Melanocyte of skin (primary cell): ENCODE data around the genes LHFPL4 and CIDEC.

- CAGE, long polyA plus RNA, 2 experiments, result no peak in any of the 2 experiments
Measured at GRCh38 chr3:7554363-7554776, 693.5 kb downstream of the GRM7 start.

DNA sequence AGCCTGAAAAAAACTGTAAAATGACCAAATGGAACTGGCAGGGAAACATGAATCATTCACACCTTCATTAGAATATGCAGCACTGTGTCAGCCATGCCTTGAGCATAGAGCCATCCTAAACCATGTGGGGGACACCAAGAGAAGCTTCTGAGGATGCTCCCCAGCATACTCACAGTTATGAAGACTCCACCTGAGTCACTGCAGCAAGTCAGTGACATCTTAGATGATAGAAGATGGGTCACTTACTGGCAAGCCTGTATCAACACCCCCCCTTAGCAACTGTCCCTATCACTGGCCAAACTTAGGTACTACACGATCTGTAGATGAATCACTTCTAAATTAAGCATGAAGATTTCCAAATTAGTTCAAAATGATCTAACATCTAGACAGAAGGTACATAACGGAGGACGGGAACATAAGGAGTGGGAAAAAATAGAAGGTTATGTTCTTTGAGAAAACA, 13.3 kb upstream of the LMCD1 start:
- CAGE, long polyA plus RNA, 2 experiments, result no peak in any of the 2 experiments

DNA sequence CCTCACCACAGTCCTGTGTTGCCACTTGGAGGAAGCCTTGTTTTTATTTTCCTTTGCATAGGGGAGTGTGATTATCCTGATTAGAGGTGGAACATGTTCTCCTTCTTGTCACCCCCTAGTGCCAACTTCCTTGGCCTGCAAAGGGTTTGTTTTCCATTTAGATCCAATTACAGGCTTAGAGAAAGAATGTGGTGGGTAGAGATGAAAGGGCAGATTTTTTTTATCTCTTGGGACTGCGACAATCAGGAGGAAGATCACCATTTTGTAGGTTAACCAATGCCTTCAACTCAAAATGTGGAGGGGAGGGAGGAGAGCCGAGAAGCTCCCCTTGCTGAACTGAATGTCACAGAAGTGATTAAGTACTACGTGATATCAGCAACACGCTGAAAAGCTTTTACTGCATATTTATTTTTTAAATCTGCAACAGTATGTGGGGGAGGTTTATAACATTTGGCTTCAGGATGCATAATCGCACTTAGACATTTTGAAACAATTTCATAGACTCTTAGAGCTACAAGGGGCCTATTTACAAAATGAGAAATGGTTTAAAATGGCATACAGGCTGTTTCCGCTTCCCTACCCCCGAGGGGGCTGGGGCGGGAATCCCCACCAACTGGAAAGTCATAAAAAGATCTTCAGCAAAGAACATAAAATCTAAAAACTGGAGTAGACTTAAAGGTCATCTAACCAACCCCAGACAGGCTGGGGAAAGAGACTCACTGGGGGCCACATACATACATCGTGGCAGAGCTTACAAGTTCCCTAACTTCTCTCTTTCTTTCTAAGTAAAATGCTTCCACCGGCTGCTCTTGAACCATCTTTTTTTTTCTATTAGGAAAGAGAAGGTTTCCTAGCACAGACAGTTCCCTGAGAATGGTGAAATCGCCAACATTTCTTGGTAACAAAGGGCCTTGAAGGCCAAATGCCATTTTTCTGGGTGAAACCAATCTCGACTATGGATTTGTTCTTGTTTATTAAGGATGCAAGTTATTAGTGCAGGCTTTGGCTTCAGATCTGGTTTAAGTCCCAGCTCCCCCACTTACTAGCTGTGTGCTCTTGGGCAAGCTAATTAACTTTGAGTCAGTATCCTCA, 2.6 kb downstream of the LMCD1 start:
- CAGE, long polyA plus RNA, 2 experiments, result no peak in any of the 2 experiments

DNA sequence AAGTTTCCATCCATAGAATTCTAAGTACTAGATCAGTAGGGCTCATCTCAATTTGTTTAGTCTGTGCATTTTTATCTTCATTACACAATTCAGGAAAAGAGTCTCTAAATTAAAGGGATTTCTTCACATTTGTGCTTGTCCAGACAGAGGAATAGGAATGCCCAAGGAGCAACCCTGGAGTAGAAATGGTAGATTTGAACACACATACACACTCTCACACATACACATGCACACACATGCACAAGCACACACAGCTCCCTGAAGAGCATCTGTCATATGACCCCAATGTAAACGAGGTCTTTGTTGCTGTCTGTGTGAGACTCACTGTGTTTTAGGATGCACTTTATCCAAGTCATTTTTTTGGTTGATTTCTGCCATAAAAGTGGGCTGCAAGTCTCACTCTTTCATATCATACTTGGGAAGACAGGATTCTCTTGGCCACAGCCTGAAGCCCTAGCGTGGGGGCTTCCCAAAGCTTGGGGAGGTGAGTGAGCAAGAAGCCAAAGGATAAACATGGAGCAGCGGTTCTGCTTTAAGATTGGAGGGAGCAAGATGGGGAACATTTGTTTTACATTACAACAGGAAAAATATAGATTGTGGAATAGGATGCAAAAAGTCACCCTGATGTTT, 21.6 kb downstream of the LMCD1 start:
- CAGE, long polyA plus RNA, 2 experiments, result no peak in any of the 2 experiments

DNA sequence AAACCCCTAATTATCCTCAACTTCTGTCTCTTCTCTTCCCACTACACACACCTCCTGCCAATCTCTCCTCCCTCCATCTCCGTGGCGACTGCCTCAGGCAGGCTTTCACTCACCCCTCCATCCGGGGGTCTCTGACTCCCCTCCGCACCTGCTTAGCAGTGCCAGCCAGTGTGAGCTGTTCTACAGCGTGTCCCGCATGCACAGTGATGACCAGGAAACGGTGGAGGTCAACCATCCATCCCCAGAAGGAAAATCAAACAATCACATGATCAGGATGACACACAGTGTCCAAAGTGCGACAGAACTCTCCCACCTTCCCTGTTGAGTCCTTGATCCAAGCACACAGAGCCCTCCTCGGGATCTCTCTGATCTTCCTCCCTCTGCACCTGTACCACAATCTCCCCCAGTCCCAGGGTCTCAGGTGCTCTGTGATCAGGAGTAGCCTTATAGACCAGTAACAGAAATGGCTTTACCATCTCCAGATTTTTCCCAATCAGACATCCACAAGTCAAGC, 7.3 kb upstream of the SSUH2 start:
- CAGE, long polyA plus RNA, 2 experiments, result no peak in any of the 2 experiments

DNA sequence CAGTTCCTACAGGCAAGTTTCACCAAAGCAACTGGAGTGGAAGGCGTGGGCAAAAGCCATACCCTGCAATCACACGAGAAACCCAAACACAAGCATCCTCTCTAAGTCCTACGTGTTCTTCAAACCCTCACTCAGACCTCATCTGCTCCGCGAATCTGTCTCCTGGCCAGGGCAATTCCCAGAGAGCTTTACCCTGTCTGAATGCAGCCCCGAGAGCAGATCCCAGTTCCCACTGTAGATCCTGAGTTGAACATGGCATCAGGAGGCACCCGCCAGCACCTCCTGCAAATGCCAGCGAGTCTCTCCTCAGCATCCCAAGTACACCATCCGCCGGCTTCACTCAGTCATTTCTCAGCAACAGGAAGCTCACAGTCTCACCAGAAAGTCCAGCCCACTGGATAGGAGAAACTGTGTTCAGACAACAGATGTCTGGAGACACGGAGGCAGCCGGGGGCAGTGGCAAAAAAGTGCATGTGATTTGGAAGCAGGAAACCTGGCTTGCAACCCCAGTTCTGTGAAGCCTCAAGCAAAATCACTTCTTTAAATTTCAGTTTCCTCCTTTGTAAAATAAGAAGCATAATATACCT, 68.8 kb downstream of the SRGAP3 start:
- CAGE, long polyA plus RNA, 2 experiments, result no peak in any of the 2 experiments

DNA sequence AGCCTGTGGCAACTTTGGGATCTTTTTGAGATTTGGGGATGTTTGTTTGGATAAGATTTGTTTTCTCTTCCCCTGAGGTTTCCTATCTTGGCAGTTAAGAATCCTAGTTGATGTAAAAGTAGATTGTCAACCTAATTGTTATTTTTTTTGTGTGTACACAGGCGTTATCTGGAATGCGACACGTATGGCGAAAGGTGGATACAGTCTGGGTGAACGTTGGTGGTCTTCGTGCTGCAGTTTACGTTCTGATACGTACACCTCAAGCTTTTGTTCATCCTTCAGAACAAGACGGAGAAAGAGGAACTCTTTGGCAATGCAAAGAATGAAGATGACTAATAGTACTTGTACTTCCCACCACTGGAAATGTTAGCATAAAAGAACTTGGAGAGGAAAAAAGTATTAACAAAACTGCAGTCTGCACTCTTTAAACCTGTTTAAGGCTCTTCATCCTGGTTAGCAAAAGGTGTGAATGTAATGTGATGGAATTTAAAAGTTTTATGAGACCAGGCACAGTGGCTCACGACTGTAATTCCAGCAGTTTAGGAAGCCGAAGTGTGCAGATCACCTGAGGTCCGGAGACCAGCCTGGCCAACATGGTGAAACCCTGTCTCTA, 12.9 kb upstream of the SETD5 start:
- CAGE, long polyA plus RNA, 2 experiments, result no peak in any of the 2 experiments

DNA sequence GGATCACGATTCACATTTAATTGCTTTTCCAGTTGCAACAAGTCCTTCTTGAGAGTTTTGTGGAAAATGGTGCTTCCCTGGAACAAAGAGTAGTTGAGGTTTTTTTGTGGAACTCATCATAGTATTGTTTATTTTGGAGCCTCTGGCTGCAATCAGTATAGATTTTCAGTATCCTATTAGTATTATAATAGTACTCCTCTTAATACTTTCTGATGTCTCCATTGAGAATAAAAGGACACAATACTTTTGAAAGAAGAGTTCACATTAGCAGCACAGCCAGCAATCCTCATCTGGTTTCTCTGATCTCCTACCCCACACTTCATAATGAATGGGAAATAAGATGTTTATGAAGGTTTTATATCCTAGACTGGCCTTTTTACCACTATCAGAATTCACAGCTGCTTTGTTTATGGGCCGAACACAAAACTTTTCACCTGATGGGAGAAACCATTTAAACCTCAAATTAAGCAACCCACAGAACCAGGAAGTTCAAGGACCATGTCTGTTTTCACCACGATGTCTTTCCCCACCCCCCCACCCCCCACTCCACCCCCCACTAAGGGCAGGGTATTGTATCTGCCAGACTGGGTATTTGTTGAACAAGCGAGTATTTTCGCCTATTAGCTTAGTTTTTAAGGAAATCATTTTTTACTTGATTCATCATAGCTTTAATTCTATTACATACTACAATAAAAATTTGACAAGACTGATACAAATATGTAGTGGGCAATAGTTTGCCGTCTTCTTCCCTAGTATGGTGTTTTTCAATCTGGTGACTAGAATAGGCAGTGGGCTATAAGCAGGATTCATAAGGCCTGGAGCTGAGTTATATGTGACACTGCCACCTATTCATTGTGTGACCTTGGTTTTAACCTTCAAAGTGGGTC, 11.3 kb upstream of the SETD5 start:
- CAGE, long polyA plus RNA, 2 experiments, result no peak in any of the 2 experiments

DNA sequence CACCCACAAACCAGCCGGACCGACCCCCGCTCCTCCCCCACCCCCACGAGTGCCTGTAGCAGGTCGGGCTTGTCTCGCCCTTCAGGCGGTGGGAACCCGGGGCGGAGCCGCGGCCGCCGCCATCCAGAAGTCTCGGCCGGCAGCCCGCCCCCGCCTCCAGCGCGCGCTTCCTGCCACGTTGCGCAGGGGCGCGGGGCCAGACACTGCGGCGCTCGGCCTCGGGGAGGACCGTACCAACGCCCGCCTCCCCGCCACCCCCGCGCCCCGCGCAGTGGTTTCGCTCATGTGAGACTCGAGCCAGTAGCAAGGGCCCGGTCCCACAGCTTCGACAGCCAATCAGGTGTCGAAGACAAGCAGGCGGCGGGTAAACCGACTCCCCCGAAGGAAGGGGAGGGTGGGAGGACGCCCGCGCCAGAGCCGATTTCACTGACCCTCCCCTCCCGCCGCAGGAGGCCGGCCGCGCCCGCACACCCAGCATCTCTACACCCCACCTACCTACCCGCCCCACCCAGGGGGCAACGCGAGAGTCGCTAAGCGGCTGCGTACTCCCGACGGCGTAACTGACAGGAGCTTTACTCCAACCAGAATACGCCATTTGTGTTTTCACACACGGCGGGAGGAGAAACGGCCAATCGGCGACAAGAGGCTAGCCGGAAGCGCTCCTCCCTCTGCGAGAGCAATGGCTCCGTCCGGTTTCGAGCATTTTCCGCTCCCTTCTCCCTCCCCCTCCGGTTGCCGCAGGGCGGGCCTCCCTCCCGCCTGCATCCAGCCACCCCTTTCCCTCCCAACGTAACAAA, 710 bp upstream of the SETD5 start:
- CAGE, long polyA plus RNA, 2 experiments, result no peak in any of the 2 experiments

- CAGE, long polyA plus RNA, 2 experiments, result no peak in any of the 2 experiments
Measured at GRCh38 chr3:9428462-9429530, 31.4 kb downstream of the SETD5 start.

GRCh38 chr3:9460173-9461063, 63.0 kb downstream of the SETD5 start:
- CAGE, long polyA plus RNA, 2 experiments, result no peak in any of the 2 experiments

DNA sequence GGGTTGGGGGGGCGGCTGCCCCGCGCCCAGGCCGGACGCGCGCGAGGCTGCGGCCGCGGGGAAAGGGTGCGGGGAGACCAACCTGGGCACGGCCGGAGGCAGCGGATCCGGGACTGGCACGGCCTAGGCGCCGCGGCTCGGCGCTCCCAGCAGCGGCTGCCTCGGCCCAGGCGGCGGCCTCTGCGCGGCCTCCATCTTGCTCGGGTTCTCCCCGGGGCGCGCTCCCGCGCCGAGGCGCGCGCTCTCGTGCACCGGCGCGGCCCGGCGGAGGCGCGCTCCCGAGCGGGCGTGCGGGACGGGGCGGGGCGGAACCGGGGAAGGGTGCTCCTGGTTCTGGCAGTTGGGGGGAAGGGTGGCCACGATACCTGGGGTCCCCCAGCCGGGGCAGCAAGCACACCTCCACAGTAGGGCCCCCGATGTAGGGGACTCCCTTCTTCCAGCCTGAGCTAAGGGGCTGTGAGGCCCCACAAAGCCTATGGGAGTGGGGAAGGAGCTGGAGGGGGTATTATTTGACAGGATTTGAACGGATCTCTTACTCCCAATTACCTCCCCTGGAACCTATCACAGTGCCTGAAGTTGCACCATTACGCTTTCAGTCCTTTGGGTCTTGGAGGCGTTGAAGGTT, at the start of gene LHFPL4:
TSS of gene LHFPL4 (minus strand) at position 220 of the 625 bp plus-strand sequence.
- CAGE, long polyA plus RNA, 2 experiments, result no peak in any of the 2 experiments

DNA sequence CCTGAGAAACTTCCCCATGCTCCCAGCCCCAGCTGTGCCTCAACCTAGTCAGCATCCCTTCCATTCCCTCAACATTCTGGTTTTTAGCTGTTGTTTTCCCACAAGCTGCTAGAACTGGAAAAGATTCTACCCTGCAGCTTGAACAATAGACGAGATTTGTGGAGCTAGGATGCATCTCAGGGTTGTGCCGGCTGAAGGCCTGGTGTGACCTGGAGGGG, 8.1 kb upstream of the CPNE9 start:
- CAGE, long polyA plus RNA, 2 experiments, result no peak in any of the 2 experiments

DNA sequence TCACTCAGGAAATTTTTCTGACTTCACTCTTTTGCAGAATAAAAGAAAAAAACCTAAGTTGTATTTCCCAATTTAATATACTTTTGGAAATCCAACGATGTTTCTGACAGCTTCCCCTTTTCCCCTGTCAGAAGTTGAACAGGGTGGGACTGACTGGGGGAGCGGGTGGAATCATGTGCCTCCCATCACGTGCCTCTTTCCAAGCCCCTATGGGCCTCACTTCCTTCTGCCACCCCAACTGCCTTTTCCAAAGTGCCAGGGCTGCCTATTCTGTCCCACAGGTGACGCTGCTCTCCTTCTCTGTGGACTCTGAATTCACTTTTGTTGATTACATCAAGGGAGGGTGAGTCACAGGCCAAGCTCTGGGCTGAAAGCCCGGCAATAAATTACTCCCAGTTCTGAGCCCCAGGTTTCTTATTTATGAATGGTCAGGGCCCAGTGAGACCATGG, 12.1 kb downstream of the CPNE9 start:
- CAGE, long polyA plus RNA, 2 experiments, result no peak in any of the 2 experiments

DNA sequence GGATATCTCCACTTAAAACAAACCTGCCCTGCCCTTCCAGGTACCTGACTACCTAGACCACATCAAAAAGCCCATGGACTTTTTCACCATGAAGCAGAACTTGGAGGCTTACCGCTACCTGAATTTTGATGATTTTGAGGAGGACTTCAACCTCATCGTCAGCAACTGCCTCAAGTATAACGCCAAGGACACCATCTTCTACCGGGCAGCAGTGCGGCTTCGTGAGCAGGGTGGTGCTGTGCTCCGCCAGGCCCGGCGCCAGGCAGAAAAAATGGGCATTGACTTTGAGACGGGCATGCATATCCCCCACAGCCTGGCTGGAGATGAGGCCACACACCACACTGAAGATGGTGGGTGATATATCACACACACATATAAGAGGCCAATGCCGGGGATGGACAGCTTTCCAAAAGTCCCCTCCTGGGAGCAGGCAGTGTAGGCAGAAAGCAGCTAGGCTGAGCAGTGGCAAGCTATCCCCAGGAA, 6.8 kb upstream of the OGG1 start:
- CAGE, long polyA plus RNA, 2 experiments, result no peak in any of the 2 experiments

- CAGE, long polyA plus RNA, 2 experiments, result no peak in any of the 2 experiments
Measured at GRCh38 chr3:9766941-9767400, 2.8 kb downstream of the CAMK1 start.

- CAGE, long polyA plus RNA, 2 experiments, result no peak in any of the 2 experiments
Measured at GRCh38 chr3:9807451-9808287, 2.4 kb upstream of the TTLL3 start.

DNA sequence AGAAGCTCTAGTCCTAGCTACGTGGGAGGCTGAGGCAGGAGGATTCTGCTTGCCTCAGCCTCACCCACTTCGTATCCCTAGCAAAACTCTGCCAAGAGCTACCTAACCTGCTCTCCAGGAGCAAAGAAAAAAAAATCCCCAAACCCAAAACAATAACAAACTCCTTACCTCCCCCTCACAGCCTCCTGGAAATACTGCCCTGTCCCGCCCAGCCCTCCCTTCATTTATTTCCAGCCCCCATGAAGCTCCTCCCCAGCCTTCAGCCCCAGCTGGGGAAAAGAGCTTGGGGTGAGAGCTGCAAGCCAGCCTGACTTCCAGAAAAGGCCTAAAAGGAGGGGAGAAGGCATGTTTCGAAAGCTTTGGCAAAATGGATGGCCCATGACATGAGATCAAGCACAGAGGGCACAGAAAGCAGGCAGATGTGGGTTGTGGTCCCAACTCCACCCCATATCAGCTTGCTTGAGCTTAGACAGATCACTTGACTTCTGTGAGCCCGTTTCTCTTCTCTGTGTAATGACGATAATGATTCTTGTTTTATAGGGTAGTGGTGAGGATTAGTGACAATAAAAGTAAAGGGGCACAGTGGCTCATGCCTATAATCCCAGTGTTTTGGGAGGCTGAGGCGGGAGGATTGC, at the start of gene CIDEC:
TSS of gene CIDEC (minus strand) at position 198 of the 635 bp plus-strand sequence.
- CAGE, long polyA plus RNA, 2 experiments, result no peak in any of the 2 experiments

DNA sequence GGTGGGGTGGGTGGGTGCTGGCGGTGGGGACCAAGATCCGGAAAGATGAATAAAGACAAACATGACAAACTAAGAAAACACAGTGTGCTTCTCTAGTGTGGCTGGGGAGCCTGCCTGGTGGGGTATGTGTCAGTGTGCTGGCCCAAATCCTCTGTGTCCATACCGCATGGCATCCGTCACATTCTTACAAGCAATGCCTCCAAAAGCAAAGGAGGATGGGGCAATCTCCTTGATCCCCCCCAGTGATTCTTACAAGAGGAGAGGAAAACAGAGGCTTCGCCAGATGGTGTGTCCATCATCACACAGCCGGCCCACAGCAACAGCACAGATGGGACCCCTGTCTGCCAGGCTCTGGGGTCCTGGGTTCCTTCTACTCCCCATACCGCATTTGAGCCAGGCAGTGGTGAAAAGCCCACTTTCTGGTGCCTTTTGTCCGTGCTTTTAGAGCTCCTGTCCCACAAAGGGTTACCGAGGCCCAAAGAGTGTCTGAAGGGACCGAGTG, 522 bp upstream of the IL17RC start:
- CAGE, long polyA plus RNA, 2 experiments, result no peak in any of the 2 experiments

DNA sequence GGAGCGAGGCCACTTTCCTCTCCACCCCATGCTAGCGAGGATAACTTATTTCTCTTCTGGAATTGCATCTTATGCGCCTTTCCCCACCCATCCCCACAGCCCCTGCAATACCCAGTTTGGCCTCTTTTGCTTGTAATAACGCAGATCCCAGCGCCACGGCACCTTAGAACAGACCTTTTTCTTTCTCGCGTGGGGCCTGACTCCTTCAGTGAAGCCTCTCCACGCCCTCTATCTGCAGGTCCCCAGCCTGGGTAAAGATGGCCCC, 480 bp downstream of the CRELD1 start:
- CAGE, long polyA plus RNA, 2 experiments, result no peak in any of the 2 experiments